Tibial artery (tissue), 1 donor: Measurements from ENCODE around the gene CTNNA1.

GRCh38 chr5:138470405-138471076 is 5.3 kb downstream of the EGR1 start:
- PRO-cap: no peak

DNA sequence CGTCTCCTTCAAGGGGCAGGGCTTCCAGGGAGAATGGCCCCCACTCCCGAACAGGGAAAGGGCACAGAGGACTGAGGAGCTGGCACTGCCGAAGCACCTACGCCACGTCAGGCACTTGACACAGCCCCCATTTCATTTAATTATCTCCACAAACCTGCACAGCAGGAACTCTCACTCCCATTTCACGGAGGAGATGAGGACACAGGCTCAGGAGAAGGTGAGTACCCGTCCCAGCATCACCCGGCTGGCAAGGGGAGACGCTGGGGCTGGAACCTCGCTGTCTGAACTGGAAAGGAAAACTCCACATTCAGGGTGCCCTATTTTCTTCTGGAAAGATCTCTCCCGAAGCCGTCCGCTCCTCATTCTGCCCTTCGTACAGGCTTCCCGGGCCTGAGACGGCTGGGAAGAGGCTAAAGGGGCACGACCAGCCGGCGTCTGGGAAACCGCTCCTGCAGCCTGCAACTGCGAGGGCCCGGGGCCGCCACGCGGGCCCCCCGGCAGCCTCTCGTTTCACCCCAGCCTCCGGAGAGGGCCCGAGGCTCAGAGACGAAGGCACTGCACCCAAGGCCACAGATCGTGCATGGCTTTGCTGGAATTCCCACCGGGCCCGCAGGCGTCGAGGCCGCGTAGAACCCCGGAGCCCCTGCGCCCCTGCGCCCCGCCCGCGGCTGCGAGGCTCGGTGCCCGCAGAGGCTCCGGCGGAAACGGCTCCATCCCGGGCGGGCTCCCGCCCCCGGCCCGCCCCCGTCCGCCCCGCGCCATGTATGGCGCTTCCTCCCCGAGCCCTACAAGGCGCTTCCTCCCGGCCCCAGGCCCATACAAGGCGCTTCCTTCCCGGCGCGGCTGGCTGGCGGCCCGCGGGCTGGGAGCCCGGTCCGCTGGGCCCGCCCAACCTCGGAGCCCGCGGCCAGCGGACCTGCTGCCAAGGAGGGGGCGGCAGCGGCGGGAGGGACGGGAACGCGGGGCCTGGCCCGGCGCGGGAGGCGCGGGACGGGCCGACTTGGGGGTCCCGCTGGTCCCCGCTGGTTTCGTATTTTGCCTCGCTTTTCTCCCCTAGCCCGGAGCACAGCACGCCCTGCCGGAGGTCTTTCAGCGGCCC is 26.4 kb downstream of the EGR1 start:
- PRO-cap: unidirectional peak, plus-strand start at position 939 of the sequence

DNA sequence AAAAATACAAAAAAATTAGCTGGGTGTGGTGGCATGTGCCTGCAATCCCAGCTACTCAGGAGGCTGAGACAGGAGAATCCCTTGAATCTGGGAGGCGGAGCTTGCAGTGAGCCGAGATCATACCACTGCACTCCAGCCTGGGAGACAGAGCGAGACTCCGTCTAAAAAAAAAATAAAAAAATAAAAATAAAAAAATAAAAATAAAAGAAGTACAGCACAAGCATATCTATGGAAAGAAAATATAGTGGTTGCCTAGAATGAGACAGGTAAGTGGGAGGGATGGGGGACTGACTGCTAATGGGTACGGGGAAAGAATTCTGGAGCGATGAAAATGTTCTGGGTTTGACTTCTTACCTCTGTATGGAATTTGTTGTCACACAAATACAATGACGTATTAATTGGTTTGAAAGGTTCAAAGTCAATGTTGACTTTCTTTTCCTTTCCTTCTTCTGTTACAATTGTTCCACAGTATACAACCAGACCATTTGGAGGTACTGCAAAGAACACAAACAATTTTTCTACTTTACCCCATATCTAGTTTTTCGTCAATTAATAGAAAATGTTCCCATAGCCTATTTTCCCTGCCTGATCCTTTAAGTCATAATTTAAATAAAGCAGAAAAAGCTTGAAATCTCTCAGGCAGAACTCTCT is 25.7 kb downstream of the ETF1 start:
- PRO-cap: no peak

DNA sequence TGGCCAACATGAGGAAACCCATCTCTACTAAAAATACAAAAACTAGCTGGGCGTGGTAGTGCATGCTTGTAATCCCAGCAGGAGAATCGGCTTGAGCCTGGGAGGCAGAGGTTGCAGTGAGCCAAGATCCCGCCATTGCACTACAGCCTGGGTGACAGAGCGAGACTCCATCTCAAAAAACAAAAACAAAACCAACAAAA is 14.2 kb downstream of the ETF1 start:
- PRO-cap: no peak

GRCh38 chr5:138564251-138565142 is 10.7 kb downstream of the HSPA9 start:
- PRO-cap: no peak

GRCh38 chr5:138635246-138635793 is 60.1 kb upstream of the HSPA9 start:
- PRO-cap: unidirectional peak, plus-strand start at chr5:138635579

DNA sequence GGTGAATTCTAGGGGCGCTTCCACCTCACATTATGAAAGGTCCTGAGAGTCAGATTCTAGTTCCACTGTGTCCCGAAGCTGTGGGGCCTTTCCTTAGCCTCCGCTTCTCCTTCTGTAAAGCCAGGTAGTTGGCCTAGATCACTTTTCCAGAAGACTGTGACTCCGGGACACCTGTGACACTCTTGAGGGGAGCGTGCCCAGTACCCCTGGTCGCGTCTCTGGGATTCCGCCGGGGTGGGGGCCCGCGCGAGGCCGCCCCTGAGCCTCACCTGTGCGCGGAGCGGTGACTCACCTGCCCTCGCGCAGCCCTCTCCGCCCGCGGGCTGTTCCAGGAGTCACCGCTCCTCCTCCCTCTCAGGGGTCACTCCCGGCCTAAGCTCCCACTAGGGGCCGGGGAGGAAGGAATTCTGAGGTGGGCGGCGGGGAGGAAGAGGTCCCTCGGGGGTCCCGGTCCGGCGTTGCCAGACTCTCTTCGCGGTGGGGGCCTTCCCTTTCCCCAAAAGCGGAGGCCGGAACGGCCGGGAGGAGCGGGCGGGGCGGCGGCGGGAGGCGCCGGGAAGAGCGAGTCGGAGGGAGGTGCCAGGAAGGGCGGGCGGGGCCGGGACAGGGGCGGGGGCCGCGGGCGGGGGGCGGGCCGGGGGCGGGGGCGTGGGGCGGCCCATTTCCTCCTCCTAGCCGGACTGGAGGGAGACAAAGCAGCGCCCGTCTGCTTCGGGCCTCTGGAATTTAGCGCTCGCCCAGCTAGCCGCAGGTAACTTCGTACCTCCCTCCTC is at the start of gene CTNNA1:
CTNNA1 (plus strand) TSS at position 666 of the 773 bp plus-strand sequence.
- PRO-cap: unidirectional peak, minus-strand start at position 282 of the sequence; bidirectional peak, plus-strand start at position 672 of the sequence, minus-strand start at position 560 of the sequence

GRCh38 chr5:138911832-138912357 is 36.8 kb upstream of the LRRTM2 start:
- PRO-cap: no peak

DNA sequence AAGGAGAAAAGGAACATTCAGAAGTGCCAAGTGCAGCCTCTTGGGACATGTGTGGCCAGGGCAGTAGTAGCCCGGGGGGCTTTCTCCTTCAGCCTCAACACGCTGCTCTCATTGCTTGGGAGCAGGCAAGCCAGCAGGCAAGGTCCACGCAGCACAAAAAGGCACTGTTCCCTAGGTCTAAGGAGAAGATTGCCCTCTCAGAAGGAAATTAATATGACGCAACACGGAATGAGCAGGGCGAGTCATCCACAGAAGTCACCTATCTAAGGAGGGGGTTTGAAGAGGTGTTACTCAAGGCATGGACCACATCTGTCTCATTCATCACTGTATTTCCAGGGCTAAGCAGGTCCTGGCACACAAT is 16.1 kb downstream of the SIL1 start:
- PRO-cap: no peak

DNA sequence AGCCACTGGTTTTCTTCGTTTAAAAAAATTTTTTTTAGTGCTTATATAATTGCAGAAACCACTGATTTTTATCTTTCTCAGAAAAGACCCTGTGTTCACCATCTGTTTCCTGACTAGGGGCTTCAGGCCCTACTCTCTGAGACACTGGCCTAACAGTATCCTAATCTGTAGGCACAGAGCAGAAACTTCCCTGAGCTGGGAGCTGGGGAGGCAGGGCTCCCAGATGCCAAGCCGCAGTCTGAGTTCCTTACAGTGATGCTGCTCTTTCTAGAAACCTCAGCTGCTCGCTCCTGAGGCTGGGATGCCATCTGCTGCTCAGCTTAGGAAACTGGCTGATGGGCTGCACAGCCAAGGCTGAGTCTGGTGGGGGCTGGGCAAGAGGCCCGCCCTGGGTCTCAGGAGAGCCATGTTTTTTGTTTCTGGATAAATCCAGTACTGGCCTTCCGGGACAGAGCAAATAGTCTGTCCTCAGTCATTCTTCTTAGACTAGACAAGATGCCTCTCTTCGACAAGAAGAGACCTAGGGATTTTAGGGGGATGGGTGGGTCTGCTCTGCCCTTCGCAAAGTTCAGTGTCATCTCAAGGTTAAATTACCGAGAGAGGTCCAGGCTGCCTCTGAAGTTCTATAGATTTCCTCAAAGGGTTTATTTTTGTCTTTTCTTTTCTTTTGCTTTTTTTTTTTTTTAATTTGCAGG is 30.9 kb upstream of the MATR3 start:
- PRO-cap: unidirectional peak, minus-strand start at position 240 of the sequence

DNA sequence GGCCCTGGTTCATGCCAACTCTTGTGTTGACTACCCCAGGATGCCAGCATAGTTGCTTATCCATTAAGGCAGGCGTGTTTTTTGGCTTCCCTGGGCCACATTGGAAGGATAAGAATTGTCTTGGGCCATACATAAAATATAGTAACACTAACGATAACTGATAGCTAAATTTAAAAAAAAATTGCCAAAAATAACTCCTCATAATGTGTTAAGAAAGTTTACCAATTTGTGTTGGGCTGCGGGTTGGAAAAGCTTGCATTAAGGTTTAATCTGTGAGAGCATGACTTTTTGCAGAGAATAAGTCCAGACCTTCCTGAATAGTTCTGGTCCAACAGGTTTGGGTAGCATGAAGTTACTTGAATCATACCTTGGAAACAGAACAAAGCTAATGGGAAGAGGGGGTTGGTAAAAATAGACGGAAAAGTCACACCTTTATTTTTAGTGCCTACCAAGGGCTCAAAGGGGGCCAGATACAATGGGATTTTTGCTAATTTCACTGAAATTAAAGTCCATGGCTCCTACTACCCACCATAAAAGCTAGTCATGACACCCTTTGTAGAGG is 17.2 kb upstream of the MATR3 start:
- PRO-cap: no peak

DNA sequence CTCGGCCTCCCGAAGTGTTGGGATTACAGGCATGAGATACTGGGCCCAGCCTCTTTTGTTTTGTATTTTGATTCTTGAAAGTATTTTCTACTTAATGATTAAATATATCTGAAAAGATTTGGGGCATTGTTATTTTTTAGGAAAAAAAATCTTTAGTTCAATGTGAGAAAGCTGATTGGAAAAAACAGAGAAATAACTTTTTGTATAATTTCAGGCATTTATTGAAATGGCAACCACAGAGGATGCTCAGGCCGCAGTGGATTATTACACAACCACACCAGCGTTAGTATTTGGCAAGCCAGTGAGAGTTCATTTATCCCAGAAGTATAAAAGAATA is 23.0 kb upstream of the PAIP2 start:
- PRO-cap: no peak

DNA sequence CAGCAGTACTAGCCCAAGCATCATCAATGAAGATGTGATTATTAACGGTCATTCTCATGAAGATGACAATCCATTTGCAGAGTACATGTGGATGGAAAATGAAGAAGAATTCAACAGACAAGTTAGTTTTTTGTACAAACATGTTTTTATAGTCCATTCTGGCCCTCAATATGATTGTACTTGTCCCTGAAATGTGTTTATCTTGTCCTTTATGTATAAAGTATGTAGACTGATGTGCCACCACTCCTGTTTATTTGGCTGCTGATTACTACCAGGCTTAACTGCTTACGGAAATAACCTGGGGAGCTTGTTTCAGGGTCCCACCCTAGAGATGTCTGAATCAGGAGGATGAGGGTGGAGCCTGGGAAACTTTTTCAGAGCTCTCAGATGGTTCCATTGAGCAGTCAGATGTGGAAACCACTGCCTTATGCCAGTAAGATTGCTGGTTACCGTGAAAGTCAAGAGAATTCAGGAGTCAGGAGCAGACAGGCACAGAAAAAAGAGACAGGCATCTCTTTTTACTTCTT is 19.2 kb downstream of the SLC23A1 start:
- PRO-cap: no peak

GRCh38 chr5:139384864-139385777 is 2.0 kb upstream of the SLC23A1 start:
- PRO-cap: no peak

- PRO-cap: no peak
These were observed 11.5 kb upstream of the SPATA24 start for GRCh38 chr5:139415348-139415928.

GRCh38 chr5:139454671-139455503 is 7.7 kb downstream of the ECSCR start:
- PRO-cap: no peak

DNA sequence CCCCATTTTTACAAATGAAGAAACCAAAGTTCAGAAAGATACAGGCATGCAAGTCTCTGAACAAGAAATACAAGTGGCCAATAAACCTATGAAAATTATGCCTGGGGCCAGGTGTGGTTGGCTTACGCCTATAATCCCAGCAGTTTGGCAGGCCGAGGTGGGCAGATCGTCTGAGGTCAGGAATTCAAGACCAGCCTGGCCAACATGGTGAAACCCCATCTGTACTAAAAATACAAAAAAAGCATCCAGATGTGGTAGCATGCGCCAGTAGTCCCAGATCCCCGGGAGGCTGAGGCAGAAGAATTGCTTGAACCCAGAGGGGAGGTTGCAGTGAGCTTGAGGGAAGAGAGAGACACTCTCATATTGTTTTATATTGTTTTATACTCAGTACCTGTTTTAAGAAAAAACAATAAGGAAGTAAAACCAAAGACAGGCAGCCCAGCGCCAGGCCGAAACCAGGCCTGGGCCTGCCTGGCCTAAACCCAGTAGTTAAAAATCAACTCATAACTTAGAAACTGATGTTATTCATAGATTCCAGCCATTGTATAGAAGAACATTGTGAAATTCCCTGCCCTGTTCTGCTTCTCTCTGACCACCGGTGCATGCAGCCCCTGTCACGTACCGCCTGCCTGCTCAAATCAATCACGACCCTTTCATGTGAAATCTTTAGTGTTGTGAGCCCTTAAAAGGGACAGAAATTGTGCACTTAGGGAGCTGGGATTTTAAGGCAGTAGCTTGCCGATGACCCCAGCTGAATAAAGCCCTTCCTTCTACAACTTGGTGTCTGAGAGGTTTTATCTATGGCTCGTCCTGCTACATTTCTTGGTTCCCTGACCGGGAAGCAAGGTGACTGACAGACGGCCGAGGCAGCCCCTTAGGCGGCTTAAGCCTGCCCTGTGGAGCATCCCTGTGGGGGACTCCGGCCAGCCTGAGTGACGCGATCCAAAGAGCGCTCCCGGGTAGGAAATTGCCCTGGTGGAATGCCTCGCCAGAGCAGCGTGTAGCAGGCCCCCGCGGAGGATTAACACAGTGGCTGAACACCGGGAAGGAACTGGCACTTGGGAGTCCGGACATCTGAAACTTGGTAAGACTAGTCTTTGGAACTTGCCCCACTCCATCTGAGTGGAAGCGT is 35.2 kb upstream of the UBE2D2 start:
- PRO-cap: no peak

DNA sequence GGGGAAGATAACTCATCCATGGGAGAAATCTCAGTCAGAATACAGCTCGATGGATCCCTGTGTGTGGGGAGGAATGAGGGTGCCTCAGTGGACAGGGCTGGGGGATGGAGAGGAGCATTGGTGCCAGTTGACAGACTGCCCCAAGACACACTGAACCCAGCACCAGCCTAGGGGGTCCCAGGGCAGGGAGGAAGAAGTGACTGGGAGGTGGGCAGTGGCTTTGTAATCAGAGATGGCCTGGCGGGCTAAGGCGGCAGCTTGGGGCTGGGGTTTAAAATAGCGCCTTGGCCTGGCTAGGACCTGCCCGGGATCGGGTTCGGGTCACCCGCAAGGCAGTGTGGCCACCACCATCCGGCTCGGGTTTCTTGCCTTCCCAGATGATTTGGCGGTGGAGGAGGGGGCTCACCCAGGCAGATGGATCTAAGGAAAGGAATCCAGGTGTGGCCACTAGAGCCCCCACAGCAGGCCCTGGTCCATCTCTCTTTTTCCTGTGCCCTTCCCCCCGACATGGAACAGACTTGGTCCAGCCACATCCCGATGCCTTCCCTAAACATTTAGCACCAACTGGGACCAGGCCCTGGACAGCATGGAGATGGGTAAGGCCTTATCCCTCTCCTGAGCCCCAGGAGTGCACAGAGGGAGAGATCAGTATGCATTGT is 7.4 kb upstream of the CXXC5 start:
- PRO-cap: no peak

DNA sequence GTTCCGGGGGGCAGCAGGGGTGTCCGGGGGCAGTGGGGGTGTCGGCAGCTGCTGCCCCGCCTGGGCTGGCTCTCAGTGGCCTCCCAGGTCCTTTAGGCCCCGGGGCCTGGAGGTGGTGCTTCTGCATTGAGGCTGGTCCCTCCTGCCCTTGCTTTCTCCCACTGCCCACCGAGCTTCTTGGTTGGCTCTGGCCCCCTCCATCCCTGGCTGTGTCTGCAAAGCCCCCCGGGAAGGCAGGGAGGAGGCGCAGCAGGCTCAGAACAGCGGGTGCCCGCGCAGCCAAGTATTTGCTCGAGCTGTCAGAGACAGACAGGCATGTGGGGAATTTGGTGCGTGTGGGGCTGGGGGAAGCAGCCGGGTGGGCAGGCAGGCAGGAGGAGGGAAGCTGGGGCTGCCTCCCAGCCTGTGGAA is 11.5 kb downstream of the CXXC5 start:
- PRO-cap: no peak

DNA sequence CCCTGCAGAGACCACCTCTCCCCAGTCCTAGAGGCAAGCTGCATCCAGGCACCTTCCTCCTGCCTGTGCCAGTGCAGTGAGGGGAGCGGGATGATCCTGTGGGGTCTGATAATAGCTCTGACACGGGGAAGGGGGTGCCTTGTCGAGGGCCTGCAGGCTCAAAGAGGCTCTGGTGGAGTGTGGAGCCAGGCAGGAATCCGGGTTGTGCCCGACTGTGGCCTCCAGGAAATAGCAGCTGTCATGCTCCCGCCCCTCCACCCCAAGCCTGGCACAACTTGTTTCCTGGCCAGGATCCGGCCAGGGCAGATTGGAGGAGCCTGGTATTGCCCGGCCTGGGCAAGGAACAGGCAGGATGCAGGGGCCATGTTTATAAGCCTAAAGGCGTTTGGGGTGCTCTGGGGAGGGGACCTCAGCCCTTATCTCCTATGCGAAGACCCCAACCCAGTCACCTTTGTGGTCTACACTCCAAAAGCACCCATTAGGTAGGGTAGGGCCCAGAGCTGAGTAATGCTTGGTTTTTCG is 12.0 kb downstream of the CXXC5 start:
- PRO-cap: bidirectional peak, plus-strand start at position 323 of the sequence, minus-strand start at position 199 of the sequence